ENCODE measurements around the genes B3GALT1 and NOSTRIN.

DNA sequence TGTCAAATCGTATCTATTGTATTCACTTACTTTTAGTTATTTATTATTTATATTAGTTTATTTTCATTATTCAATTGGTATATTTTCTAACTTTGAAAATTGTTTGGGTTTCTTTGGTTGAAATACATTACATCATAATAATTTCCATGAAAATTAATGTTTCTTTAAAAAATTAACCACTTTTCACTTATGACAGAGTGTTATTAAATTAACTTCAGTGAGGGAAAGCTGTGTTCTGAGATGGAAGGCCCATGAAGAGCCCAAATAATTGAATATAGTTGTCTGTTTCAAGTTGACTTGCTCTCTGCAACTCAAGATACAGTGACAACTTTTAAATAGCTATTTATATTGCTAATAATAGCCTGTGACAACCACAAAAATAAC lies 167.2 kb upstream of the SCN7A start:
- RRBS = no CpG with 5 or more reads among the region's 1 CpG

- RRBS = 2% methylated on average over 52 of the region's 113 CpGs
Measured at GRCh38 chr2:167292307-167293378, at the start of gene B3GALT1. Gene B3GALT1 (plus strand): TSS chr2:167293001.

DNA sequence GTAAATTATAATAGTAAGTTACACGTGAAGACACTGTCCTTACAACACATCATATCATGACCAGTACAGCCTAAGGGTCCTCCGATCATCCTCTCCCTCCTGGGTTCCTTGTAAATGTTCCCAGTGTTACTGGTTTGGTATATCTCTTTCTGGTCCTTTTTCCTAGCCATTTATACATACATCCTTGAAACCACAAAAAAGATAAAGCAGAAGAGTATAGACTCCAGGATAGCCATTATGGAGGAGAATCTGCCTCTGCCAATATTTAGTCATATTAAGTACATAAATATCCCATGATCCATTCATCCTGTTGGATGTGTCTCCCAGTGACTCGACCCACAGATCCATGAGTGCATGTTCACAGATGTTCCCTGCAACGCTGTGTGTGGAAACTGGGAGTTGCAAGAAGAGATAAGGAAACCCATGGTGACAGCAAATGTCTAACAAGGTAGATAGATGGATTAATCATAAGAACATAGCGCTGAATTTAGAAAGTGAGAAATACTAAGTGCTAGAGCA lies 34.6 kb downstream of the STK39 start:
- RRBS = no CpG with 5 or more reads among the region's 5 CpGs

DNA sequence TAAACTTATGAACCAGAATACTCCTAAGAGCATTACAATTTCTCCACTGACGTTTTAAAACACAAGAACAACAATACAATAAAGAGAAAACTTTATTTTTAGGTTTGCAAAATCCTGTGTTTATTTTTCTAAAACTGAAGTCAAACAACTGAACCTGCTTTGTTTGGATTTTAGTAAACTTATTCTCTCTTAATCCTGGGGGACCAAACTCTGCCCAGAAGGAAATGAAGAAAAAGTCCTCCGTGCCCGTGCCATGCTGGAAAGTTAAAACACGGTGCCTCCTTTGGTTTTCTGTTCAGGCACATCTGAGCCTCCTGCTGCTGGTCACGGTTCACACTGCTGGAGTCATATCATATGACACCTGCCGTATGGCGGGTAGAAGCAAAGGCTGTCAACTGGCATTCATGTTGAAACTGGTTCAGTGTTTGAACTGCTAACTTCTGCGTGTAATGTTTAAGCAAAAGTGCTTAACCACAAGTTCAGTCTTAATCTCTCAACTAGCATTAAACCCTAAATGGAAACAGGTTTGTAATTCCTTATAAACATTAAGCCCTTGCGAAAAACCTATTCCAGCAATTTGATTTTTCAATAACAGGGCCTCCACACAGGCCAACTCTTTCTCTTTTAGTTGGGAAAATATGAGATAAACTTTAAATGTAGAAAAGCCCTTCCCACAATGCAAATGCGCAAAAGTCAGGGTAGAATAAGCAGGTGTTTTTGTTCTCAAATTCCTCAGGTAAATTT lies 3.1 kb downstream of the STK39 start:
- RRBS = no CpG with 5 or more reads among the region's 10 CpGs

DNA sequence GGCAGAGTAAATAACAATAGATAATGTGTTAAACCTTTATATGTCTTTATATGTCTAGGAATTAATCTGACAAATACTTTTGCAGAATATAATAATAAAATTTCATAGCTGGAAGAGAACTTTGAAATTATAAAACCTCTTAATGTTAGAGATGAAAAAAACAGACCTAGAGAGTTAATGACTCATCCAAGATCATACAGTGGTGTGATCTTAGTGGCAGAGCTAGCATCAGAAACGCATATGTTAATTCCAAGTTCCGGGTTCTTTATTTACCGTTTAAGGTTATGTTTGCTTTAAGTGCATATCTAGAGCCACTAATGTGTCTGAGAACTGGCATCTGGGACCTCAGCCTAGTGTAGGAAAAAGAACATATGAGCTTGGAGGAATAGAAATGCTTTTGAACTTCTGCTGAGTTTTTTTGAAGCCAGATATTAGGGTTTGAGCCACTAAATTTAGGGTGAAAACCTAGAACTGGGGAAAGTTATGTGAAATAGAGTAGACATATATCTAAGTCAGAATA lies 24.3 kb downstream of the CERS6 start:
- RRBS = no CpG with 5 or more reads among the region's 3 CpGs

DNA sequence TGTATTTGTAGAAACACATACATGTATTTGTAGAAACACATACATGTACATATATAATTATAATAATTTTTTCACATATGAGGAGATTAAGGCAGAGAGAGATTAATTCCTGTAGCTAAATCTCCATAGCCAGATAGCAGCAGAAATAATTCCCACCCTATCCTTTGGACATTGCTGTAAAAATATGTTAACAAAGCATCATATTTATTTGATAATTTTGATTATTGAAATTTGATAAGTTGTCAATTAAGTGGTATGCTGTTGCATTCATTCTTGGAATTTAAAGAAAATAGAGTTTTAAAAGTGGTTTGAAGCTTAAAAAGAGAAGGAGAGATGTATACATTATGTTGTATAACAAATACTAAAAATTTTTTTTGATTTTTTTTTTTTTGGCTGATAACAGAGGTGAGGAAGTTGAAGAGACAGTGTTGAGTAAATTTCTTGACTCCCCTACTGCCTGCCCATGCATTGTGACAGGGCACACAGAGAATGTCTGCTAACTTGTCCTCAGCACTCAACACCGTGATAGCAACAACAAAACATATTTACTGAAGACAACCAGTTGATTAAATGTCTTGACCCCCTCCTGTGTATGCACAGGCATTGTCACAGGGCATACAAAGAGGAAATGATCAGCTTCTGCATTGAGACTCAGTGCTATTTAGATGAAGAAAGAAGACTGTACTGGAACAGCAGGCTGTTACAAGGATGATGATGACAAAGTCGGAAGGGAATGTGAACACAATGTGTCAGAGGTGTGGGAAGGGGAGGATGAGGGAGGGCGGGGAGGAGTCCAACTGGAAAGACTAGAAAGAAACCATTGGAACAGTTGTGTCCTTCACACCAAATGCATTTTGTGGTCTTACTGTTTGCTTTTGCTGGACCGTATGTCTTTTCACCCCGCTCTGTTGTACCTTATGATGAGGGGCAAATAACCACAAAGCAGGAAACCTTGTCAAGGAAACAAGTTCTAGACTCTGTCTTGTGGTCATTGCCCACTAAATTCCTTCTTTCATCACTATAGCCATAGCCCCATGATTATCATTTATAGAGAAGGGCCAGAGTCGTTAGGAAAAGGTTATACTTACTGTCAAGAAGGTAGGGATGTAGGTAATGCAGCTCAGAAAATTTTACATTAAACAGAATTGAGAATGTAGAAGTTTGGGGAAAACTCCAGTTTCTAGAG lies 89.5 kb downstream of the CERS6 start:
- RRBS = no CpG with 5 or more reads among the region's 6 CpGs

- RRBS = no CpG with 5 or more reads among the region's 4 CpGs
Measured at GRCh38 chr2:168559054-168559791, 103.2 kb downstream of the CERS6 start.

- RRBS = no CpG with 5 or more reads among the region's 3 CpGs
Measured at GRCh38 chr2:168772314-168773281, 29.8 kb upstream of the NOSTRIN start.

DNA sequence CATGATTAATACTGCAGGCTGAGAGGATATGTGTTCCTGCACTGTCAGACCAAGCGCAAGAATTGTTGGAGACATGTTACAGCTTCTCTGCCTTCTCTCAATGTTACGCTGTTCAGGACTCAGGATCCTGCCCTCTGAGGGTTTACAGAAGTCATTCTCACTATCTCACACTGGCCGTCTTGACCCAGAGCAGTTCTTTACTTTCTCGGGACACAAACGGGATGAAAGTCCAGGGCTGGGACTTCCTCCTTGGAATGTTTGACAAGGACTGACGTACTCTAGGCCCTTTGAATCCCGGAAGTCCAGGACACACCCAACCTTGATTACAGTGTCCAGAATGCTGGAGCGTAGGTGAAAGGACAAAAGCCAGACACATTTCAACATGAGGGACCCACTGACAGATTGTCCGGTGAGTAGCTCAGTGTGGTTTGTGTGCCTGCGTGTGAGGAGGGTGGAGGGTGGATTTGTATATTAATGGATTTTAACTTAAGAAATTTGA lies at the start of gene NOSTRIN:
Gene NOSTRIN, plus strand, starts transcription at position 373 of the 499 bp plus-strand sequence.
- RRBS = 49% methylated on average over 2 of the region's 10 CpGs

GRCh38 chr2:169107567-169107931 lies 38.2 kb downstream of the DHRS9 start:
- RRBS = no CpG with 5 or more reads among the region's 3 CpGs

DNA sequence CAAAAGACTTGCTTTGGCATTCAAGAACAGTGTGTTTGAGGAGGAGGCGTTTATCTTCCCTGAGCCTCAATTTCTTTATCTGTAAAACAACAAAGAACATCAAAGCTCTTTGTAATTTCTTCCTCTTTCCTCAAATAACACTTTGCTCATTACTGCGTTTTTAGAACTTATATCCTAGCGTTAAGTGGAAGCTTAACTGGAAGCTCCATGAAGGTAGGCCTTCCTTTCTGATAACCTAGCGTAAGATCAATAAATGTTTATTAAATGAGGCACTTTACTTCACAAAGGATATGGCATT lies 315 bp upstream of the PPIG start:
- RRBS = no CpG with 5 or more reads among the region's 4 CpGs

GRCh38 chr2:169717209-169717614 lies 16.4 kb upstream of the KLHL23 start:
- RRBS = no CpG with 5 or more reads among the region's 4 CpGs

DNA sequence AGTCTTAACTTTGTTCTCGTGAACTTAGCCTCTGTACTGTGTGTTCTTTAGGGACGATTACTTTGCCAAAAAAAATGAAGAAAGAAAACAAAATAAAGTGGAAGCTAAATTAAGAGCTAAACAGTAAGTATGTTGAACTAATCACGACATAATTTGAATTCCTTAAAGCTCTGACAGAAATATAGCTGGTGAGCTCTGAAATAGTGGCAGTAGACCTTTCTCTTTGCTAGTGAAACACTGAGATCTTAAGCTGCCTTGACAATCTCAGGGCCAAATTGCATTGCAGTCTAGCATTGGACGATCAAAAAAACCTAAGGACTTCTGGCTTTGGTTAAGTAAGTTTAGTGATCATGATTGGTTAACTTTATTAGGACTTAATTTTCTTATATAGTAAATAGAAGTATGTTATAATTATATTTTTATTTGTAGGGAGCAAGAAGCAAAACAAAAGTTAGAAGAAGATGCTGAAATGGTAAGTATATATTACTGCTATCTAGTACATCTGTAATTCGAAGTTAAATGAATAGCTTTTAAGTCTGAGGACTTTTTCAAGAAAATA lies 9.8 kb downstream of the SSB start:
- RRBS = no CpG with 5 or more reads among the region's 5 CpGs

DNA sequence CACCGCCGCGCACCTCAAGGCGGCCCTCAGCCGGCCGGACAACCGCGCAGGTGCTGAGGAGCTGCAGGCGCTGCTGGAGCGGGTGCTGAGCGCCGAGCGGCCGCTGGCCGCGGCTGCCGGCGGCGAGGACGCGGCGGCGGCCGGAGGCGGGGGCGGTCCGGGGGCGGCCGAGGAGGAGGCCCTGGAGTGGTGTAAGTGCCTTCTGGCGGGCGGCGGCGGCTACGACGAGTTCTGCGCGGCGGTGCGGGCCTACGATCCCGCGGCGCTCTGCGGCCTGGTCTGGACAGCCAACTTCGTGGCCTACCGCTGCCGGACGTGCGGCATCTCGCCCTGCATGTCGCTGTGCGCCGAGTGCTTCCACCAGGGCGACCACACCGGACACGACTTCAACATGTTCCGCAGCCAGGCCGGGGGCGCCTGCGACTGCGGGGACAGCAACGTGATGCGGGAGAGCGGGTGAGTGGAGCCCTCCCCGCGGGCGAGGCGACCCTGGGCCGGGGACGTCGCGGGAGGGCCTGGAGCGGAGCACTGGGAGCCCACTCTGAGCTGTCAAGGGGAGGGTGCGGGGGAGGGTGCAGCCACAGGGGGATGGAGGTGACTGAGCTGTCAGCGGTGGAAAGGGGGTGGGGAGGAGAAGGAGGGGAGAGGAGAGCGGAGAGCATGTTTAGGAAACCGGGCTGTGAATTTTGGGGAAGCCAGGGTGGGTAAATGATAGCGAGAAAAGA lies 505 bp downstream of the UBR3 start:
- RRBS = 1% methylated on average over 28 of the region's 78 CpGs

- RRBS = no CpG with 5 or more reads among the region's 4 CpGs
Measured at GRCh38 chr2:170221520-170222171, 43.7 kb downstream of the MYO3B start.

DNA sequence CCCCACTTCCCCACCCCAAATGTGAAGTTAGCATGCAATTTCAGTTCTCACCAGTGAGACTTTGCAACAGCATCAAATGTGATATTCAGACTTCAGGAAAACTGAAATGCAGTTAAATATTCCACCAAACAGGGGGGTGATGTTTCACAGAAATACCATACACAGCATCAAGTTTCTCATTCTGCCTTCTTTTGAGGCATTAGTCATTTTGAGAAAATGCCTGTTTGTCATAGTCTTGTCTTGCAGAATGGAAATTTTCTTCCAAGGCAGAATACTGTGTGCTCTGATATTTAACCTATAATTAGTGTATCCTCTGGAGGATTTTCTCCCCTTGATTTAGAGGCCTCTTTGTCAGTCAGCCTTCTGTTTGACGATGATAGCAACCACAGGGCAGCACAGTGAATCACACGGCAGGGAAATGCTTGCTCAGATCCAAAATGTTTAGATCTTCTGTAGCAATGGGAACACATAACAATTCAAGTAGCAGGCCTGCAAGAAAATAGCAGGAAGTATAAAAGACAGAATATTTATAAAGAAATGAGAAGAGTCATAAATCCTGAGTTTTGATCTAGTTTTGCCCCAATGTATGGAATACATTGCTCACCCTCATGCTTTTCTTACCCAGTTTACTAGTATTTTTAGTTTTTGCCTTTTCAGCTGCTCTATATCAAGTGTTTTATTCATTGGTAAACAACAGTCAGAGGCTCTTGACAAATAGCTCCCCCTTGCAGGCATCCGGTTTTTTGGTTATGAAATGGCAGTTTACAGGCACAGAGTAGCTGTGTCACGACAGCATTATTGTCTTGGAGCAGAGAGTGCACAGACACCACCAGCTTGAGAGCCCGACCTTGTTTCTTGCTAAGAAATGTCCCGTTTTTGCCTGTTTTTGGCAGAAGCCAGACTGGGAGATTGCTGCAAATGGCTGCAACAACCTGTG lies 185.0 kb downstream of the MYO3B start:
- RRBS = no CpG with 5 or more reads among the region's 6 CpGs

DNA sequence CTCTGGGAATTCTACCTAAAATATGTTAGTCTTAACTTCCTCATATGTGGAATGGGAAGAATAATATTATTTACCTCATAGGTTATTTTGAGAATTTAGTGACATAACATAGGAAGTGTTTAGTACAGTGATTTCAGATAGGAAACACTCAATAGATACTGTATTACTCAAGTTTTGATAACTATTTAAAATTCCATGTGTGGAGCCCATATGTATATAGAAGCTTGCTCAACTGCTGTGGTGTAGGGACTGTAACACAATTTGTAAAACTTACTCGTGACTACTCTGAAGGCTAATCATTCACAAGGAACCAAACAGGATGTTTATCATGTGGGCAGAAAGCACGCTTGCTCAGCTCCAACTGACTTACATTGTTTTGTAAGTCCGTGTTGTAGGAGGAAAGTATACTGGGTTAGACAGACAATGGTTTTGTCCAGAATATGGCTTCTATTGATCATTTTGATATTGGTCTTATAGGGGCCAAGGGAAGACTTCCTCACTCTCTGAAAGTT lies 259.6 kb upstream of the SP5 start:
- RRBS = no CpG with 5 or more reads among the region's 3 CpGs

DNA sequence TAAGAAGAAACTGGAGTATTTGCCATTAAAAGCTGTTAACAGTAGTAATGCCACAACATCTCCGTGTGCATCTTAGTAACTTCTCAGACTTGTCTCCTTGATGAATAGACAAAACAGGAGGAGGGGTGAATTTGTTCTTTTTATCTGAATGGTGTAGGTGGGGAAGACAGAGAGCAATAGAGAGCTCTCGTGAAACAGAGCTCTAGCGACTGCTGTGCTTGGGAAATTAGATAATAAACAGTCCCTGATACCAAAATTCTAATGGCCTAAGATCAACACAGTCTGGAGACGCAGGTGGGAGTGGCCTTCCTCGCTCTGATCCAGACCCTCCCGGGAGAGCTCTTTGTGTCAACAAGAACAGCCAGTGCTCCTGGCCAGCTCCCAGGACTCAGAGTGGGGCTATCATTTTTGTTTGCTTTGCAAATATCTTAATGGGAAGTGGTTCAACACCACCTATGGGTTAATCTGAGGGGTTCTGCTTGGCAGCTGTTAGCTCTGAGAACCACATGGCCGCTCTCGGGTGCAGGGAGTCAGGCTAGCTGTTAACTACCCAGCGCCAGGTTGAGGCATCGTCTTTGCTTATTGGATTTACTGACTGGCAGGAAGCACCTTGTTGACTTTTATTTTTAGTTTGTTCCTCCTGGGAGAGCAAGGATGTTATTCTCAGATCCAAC lies 185.0 kb upstream of the SP5 start:
- RRBS = no CpG with 5 or more reads among the region's 10 CpGs

- RRBS = 7% methylated on average over 20 of the region's 66 CpGs
Measured at GRCh38 chr2:170817822-170818738, 1.4 kb downstream of the GAD1 start.

Data from mononuclear cell (primary cell).